Pericardium (tissue), 1 donor: ENCODE results near the genes PMF1 and PAQR6.

- RRBS: 4% methylated on average over 9 of the region's 66 CpGs
Observed at GRCh38 chr1:156212315-156213431, at the start of gene PMF1. PMF1 (plus strand) TSS chr1:156213007.

GRCh38 chr1:156213432-156213907 lies 663 bp downstream of the PMF1 start:
- RRBS: no CpG with 5 or more reads among the region's 19 CpGs

DNA sequence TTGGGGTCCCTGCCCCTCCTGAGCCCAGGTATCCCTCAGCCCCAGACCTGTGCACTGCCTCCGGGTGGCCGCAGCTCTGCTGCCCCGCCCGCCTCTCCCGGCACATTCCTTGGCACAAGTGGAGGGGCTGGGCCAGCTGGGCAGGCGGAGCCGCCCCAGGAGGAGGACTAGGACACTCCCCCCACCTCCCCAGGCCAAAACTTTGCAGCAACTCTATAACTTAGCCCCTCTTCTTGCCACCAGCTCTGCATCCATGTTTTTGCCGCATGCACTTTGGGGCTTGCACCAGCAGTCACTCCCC lies 608 bp downstream of the PAQR6 start:
- RRBS: 17% methylated on average over 5 of the region's 8 CpGs

DNA sequence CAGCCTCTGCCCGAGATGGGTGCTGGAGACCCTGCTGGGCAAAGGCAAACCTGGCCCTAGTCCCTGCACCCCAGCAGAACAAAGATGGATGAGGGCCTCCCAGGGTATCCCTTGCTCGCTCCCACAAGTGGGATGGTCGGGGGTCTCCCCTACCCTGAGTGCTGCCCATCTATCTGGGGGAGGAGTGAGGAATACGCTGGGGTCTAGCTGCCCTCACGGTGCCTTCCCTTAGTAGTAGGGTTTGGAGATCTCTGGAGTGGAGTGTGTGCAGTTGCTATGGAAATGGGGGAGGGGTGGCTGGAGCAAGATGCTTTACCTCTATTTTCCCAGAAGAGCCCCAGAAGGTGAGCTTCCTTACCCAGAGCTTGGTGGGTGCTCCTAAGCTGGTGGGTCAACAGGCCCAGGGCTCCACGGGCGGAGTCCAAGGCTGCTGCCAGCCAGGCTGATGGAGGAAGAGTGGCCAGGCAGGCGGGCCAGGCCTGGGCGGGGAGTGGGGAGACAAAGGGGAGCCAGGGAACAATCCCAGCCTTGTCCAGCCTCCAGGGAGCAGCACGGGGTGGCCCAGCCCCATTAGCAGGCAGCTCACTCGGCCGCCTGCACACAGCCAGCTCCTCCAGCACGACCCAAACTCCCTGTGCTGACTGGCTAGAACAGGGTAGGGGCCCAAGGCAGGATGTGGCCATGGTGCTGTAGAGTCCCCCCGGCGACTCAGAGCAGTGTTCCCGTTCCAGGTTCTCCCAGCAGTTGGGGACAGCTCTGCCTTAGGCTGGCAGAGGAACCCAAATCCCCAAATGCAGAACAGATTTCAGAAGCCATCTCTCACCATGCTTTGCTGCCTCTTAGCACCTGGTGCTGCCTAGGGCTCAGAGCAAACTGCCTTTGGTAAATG lies at the start of gene PAQR6:
Gene PAQR6, minus strand, starts transcription at position 458 of the 889 bp plus-strand sequence.
- RRBS: no CpG with 5 or more reads among the region's 16 CpGs

GRCh38 chr1:156250422-156251129 lies 2.7 kb upstream of the PAQR6 start:
- RRBS: no CpG with 5 or more reads among the region's 9 CpGs

GRCh38 chr1:156463569-156464365 lies 36.8 kb downstream of the MEF2D start:
- RRBS: no CpG with 5 or more reads among the region's 12 CpGs

DNA sequence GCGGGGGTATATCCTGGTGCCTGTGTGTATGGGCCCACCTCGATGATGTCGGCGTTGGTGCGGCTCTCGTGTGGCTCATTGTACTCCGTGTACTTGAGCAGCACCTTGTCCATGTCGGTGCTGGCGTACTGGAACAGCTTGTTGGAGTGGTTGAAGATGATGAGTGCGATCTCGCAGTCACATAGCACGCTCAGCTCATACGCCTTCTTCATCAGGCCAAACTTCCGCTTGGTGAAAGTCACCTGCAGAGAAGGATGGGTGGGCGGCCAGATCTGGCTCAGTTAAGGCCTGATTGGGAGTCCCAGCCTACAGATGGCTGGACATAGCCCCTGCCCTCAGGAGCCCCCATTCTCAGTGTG lies 18.2 kb downstream of the MEF2D start:
- RRBS: no CpG with 5 or more reads among the region's 15 CpGs

- RRBS: no CpG with 5 or more reads among the region's 5 CpGs
Observed at GRCh38 chr1:156486605-156487245, 13.8 kb downstream of the MEF2D start.

- RRBS: no CpG with 5 or more reads among the region's 8 CpGs
Observed at GRCh38 chr1:156491593-156492251, 8.9 kb downstream of the MEF2D start.

DNA sequence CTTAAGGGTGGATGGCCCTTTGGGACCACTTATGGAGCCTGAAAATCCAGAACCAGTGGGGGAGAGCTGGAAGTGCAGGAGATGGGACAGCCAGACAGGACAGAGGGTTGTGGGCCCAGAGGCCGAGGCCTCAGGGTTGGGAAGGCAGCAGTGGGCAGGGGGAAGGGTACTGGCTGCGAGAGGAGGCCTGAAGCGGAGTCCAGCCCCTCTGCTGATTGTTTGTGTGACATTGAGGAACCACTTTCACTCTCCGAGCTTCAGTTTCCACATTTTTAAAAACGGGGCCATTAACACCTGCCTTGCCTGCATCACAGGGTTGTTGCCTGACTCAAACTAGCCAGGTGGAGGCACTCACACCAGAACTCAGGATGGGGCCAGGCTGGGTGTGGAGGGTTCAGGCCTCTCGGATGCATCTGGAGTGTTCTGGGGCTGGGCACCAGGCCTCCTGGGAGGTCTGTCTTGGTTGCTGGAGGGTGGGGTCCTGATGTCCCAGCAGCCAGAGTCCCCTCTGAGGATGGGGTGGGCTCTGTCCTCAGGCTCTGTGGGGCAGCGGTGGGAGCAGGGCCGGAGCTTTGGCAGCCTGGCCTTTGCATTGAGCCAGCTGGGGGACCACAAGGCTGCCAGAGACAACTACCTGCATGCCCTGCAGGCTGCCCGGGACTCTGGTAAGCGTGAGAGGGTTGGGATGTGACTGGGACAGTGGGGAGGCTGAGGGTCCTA lies 3.1 kb downstream of the TTC24 start:
- RRBS: 63% methylated on average over 2 of the region's 10 CpGs

GRCh38 chr1:156602601-156603007 lies 11.0 kb downstream of the NAXE start:
- RRBS: no CpG with 5 or more reads among the region's 8 CpGs

- RRBS: no CpG with 5 or more reads among the region's 3 CpGs
Observed at GRCh38 chr1:156638820-156639237, 3.1 kb upstream of the BCAN start.

DNA sequence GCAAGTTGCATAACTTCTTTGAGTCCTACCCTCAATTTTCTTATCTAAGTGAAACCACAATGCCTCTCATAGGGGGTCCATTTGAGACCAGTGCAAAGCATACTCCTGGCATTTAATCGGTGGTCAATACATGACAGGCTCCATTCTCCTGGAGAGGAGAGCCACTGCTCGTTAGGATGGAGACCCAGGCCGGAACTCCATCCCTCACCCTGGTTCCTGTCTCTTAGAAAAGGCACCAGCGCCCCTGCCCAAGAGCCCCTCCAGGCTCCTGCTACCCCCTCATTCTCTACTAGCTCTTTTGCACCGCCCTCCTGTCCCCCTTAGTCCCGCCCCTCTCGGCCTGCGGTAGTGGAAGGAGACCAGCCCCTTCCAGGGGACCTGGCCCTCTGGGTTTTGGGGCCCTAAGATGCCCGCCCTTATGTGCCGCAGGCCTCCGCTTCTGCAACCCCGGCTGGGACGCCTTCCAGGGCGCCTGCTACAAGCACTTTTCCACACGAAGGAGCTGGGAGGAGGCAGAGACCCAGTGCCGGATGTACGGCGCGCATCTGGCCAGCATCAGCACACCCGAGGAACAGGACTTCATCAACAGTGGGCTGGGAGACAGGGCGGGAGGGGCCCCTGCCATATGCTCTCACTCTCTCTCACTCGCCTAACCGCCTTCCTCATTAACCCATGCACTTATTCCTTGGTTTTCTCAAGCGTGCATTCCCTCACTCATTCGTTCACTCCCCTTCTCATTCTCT lies 14.8 kb downstream of the BCAN start:
- RRBS: 6% methylated on average over 5 of the region's 25 CpGs

GRCh38 chr1:156670956-156671841 lies 6.0 kb downstream of the NES start:
- RRBS: no CpG with 5 or more reads among the region's 6 CpGs

GRCh38 chr1:156674231-156674892 lies 2.8 kb downstream of the NES start:
- RRBS: no CpG with 5 or more reads among the region's 10 CpGs

- RRBS: no CpG with 5 or more reads among the region's 23 CpGs
Observed at GRCh38 chr1:156689487-156690128, 12.4 kb upstream of the NES start.

DNA sequence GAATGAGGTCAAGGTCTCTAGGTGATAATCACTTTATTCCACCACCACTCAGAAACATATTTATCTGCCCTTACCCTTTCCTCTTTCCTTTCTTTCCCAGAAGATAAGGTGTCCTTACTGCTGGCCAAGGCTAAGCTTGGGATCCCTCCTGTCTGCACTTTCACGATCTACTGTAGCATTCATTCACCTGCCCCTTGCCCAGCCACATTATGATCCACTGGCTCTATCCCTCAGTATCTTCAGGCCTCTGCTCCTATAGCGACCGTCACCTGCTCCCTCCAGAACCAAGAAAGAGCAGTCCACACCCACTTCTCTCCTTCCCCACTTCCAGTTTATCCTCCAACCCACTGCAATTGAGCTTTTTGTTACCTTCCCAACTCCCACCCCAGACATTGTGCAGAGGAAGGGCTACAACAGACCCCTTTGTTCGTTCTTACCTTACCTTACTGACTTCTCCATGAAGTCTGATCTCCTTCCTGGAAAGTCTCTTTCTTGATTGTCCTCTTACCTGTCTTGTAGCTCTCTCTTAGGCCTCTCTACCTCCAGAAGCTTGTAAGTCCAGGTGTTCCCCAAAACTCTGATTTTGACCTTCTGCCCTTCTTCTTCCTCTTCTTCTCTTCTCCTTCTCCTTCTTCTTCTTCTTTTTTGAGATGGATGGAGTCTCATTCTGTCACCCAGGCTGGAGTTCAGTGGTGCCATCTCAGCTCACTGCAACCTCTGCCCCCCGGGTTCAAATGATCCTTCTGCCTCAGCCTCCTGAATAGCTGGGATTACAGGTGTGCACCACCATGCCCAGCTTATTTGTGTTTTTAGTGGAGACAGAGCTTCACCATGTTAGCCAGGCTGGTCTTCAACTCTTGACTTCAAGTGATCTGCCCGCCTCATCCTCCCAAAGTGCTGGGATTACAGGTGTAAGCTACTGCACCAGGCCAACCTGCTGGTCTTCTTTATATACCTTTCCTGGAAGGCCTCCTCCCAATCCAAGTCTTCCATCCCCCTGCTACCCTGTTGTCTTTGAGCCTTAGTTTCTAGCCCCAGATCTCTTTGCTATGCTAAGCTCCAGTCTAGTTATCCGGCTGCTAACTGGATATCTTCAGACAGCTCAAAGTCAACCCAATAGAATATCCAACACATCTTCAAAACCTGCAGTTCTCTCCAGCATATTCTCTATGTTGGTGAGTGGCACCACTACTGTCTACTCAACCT lies 10.3 kb upstream of the CRABP2 start:
- RRBS: no CpG with 5 or more reads among the region's 7 CpGs

- RRBS: no CpG with 5 or more reads among the region's 11 CpGs
Observed at GRCh38 chr1:156732695-156733590, 4.4 kb upstream of the ISG20L2 start.

GRCh38 chr1:156742805-156743528 lies 2.1 kb upstream of the MRPL24 start:
- RRBS: no CpG with 5 or more reads among the region's 5 CpGs

DNA sequence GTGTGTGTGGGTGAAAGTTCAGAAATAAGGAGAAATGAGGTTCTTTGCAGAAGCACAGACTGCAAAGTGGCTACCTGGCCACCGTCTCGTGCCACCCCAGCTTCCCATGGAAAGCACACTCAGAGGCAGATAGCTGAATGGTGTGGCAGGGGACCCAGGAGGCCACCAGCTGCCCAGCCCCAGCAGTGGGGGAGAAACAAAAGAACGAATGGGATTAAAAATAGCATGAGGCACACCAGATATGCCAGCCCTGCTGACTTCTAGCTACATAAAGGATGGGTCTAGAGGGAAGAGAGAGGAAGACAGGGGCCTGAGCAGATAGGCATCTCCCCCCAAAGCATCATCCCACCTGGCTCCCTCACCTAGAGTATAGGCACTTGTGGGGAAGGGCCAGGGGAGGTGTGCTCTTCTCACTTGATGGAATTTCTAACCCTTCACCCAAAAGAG lies 3.7 kb downstream of the HDGF start:
- RRBS: no CpG with 5 or more reads among the region's 3 CpGs